ENCODE data around the genes B3GNT8 and CEACAM7.

DNA sequence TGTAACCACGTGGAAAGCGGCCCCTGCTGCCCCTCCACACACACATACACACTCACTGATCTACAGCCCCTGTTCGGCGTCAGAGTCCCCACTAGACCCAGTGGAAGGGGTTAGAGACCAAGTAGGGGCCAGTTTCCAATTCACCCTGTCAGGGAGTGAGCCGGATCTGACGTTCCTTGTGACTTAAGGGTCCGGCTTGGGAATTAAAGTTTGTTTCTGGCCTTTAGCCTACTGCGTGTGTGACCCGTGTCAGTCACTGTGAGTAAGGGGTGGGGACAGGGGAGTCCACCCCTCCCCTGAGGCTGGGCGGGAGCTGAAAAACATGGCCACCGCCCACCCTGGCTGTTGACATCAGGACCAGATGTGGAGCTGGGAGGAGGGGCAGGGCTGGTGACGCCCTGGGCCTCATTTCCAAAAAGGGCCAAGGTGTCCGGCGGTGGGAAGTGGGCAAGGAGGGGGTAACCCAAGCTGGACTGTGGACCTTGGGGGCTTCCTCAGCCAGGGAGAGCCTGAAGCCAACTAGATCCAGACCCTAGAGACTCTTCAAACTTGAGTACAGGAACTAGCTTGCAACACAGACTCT lies 11.6 kb upstream of the AXL start:
- PRO-cap, 3 experiments, result no peak in any of the 3 experiments
- RAMPAGE, long total RNA, result no peak

DNA sequence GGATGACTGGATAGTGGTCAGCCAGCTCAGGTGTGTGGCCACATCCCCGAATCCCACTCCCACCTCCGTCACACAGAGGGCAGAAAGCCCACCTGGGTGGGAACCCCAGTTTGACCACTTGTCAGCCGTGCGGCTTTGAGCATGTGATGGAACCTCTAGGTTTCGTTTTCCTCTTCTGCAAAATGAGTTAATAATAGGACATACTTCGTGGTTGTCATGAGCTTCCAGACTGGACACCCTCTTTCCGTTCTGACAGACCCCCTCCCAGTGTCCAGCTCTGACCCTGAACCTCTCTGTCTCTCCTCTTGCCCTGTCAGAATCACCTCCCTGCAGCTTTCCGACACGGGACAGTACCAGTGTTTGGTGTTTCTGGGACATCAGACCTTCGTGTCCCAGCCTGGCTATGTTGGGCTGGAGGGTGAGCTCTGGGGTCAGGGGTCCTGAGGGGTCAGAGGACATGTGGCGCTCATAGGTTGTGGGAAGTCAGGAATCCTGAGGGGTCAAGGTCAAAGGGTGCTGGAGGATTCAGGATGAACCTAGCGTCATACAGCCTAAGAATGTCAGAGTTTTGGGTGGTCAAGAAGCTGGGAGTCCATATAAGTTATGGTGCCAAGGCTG lies 1.9 kb downstream of the AXL start:
- PRO-cap, 3 experiments, result no peak in any of the 3 experiments
- RAMPAGE, long total RNA, result no peak

- PRO-cap, 3 experiments, result no peak in any of the 3 experiments
- RAMPAGE, long total RNA, result no peak
Measured at GRCh38 chr19:41223430-41224051, 4.5 kb downstream of the AXL start.

GRCh38 chr19:41273393-41274160 lies 9.4 kb downstream of the HNRNPUL1 start:
- PRO-cap, 3 experiments, result no peak in any of the 3 experiments
- RAMPAGE, long total RNA, result no peak

- PRO-cap, 3 experiments, result no peak in any of the 3 experiments
- RAMPAGE, long total RNA, result no peak
Measured at GRCh38 chr19:41303423-41304471, 6.2 kb upstream of the CCDC97 start.

- PRO-cap, 3 experiments, result no peak in any of the 3 experiments
- RAMPAGE, long total RNA, result no peak
Measured at GRCh38 chr19:41324394-41324639, 14.3 kb downstream of the CCDC97 start.

DNA sequence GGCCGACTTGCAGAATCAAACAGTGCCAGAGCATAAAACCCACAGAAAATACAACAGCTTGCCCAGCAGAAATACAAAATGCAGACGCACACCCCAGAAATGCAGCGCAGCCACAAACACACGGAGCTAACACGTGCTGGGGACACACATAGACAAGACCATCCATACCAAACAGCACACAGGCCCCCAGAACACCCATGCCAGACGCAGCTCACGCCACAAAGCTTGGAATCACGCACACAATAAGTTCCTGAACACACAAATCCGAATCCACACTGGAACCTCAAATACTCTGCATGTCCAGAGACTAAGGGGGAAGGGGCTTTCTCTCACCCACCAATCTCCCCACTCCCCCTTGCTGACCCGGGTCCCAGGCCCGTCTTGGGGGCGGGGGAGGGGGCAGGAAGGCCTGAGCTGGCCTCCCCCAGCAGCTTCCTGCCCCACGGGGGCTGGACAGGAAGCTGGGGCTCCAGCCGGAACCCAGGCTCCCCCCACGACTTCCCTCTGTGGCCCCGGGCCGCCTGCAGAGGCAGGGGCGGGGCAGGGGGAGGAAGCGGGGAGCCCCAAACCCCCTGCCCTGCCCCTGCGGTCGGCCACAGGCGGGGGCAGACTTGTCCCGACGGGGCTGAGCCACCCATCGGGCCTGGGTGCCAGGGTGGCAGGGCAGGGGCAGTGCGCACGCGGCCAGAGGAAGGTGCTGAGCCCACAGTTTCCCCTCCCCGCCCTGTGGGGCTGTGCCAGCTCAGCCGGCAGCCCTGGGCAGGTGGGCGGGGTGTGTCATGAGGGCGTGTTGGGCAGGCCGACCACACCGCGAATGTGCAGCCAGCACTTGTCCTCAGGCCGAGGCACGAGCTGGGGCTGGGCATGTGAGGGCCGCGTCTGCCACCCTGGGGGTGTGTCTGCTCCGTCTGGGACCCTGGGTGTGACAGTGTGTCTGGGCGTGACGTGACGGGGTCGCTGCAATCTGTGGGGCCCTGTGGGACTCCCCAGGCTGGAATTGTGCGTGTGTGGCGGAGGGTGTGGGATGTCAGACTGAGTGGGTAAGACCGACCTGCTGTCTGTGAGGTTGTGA lies 17.5 kb downstream of the CCDC97 start:
- PRO-cap, 3 experiments, result no peak in any of the 3 experiments
- RAMPAGE, long total RNA, result no peak

- PRO-cap, 3 experiments, result no peak in any of the 3 experiments
- RAMPAGE, long total RNA, result no peak
Measured at GRCh38 chr19:41401431-41402042, 3.9 kb downstream of the BCKDHA start.

GRCh38 chr19:41427257-41427638 lies at the start of gene B3GNT8:
B3GNT8 (minus strand) TSS chr19:41427374.
- PRO-cap, 3 experiments, result peak in 3 of 3 experiments; most common plus-strand start chr19:41427564 (in 3); most common minus-strand start chr19:41427348 (in 1)
- RAMPAGE, long total RNA, result no peak

DNA sequence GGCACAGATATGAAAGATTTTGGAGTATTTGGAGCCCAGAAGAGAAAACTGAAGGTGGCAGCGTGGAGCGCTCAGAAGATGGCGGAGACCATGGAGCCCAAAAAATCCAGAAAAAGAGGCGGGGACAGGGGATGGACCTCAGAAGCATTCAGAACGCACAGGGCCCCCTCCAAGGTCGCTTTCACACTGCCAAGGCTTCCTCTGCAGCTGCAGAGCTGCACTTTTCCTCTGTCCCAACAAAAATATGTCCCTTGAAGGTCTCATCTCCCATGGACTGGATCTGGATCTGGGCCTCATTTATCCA lies 35.5 kb downstream of the ERICH4 start:
- PRO-cap, 3 experiments, result no peak in any of the 3 experiments
- RAMPAGE, long total RNA, result no peak

GRCh38 chr19:41521842-41522552 lies 54.0 kb upstream of the CEACAM21 start:
- PRO-cap, 3 experiments, result peak in 1 of 3 experiments; most common minus-strand start chr19:41522378 (in 1)
- RAMPAGE, long total RNA, result no peak

DNA sequence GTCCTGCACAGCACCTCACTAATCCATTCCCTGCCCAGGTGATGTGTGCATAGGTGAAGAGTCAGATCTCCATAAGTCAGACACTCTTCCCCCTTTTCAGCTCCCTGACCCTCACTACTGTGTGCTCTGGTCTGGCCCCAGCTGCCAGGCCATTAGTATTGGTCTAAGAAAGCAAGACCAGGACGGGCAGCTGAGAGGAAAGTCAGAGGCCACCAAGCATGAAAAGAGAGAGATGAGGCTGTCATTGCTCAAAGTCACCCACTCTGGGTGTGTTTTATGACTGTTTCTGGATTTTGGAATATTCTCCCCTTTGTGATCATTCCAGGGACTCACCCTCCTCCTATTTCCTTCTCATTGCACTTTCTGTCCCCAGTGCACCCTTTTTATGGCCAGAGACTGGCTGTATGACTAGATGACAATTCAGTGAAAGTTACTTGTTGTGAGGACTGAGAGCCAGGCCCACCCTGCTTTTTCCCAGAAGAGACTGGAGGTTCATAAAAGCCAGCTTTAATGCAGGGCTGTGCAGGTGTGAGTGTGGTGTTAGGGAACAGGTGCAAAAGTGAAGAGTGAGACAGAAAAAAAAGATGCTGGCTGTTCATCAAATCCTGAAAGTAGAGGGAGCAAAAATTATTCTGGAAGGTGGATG lies 17.4 kb downstream of the CEACAM7 start:
- PRO-cap, 3 experiments, result no peak in any of the 3 experiments
- RAMPAGE, long total RNA, result no peak

- PRO-cap, 3 experiments, result no peak in any of the 3 experiments
- RAMPAGE, long total RNA, result no peak
Measured at GRCh38 chr19:41687938-41688688, at the start of gene CEACAM7. CEACAM7 (minus strand) TSS chr19:41688270.

DNA sequence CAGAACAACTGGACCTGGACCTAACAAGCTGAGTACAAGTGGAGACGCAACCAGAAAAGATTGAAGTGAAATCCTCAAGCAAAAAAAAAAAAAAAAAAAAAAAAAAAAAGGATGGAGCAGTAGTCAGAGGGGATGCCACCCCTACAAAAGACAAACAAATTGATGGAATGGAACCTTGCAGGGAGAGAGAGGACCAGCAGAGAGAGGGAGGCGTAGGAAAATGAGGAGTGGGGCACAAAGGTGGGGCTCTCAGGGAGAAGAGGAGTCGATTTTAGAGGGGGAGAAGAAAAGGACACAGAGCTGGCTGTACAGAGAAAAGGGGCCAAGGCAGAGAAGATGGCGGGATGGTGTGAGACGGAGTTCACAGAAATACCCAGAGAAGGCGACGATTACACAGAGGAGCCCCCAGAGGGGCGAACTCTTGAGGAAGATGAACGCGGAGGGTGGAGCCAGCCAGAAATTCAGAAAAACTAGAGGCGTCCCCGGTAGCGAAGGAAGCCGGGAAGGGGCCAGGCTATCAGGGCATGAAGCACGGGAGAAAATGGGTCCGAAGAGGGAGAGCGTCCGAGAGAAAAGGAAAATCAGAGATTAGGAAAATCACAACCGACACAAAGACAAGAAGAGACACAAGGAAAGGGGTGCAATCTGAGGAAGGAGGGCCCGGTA lies 523 bp downstream of the LYPD4 start:
- PRO-cap, 3 experiments, result no peak in any of the 3 experiments
- RAMPAGE, long total RNA, result no peak

GRCh38 chr19:41860366-41860671 lies 264 bp downstream of the RPS19 start:
- PRO-cap, 3 experiments, result no peak in any of the 3 experiments
- RAMPAGE, long total RNA, result no peak

DNA sequence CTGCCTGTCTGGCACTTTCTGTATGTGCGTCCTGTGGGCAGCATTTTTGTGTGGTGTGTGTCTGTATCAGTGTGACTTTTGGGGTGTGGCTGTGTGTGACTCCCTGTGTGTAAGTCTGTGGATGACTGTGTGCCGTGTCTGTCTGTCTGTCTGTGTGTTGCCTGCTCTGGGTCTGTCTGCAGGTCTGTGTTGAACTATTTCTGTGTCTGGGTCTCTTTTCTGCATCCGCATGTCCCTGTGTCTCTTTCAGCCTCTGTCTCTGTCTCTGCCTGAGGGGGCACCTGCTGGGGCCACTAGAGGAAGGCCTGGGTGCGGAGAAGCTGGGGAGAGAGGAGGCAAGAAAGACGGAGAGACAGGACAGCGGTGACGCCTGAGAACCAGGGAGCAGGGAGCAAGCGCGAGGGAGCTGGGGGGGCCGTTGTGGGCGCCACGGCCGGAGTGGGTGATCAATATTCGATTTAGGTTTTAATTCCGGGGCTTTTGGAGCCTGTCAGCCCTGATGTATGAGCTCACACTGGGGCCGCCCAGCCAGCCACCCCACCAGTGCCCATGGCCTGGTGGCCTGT lies 8.5 kb upstream of the ERFL start:
- PRO-cap, 3 experiments, result no peak in any of the 3 experiments
- RAMPAGE, long total RNA, result no peak

DNA sequence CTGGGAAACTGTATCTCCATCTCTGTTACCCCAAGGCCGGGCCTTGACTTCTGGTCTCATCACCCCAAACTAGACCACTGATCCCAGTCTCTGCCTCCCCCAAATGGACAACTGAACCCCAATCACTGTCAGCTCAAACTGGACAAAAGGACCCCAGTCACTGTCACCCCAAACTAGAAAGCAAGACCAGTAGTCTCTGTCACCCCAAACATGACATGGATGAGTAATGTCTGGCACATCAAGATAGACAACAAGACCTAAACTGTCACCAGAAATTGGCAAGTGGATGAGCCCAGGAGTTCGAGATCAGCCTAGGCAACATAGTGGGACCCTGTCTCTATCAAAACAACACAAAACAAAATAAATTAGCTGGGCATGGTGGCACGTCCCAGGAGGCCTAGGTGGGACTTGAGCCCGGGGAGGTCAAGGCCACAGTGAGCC lies 12.1 kb downstream of the RABAC1 start:
- PRO-cap, 3 experiments, result no peak in any of the 3 experiments
- RAMPAGE, long total RNA, result no peak

- PRO-cap, 3 experiments, result peak in 1 of 3 experiments; most common plus-strand start chr19:41998740 (in 1); most common minus-strand start chr19:41998808 (in 1)
- RAMPAGE, long total RNA, result no peak
Measured at GRCh38 chr19:41998434-41998952, 4.5 kb upstream of the ATP1A3 start.

DNA sequence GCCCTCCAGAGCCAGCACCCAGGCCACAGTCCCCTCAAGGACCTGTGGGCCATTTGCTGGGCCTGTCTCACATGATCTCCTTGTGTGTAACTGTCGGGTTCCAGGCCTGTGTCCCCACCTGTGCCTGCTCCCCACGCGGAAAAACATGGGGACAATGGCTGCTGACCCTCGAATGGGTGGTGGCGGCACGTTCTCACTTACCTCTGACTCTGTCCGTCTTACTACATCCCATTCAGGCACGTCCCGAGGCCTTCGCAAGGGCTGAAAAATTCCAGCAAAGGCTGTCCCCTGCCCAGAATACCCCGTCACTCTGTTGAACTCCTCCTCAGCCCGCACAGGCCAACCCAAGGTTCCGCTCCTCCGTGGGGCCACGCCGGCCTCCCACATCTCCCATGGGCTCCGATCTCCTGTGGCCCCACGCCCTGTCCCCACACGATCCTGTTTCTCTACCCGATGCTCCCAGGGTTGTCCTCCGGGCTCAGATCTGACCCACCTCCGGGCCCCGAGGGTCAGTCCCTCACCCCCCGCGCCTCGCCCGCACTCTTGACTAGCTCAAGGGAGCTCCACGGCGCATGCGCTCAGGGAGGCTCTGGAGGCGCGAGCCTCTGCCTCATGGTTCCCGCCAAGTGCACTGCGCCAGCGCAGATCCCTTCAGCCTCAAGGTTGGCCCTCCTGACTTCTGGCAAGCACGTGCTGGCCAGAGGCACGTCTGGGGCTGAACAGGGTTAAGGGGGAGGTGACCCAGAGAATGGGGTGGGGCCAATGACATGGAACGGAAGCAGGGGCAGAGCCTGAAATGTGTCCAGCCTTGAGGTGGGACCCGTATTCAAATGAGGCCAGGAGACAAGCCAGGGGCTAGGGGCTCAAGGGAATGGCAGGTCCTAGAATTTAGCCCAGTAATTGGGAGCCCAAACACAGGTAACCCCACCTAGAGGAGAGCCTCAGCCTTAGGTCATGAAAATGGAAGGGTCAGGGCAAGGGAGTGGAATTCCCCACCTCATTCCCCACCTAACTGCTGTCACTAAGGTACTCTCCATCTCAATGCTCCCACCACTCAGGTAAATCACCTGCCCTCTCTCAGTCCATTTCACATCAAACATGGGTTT lies 20.9 kb downstream of the DEDD2 start:
- PRO-cap, 3 experiments, result no peak in any of the 3 experiments
- RAMPAGE, long total RNA, result no peak

DNA sequence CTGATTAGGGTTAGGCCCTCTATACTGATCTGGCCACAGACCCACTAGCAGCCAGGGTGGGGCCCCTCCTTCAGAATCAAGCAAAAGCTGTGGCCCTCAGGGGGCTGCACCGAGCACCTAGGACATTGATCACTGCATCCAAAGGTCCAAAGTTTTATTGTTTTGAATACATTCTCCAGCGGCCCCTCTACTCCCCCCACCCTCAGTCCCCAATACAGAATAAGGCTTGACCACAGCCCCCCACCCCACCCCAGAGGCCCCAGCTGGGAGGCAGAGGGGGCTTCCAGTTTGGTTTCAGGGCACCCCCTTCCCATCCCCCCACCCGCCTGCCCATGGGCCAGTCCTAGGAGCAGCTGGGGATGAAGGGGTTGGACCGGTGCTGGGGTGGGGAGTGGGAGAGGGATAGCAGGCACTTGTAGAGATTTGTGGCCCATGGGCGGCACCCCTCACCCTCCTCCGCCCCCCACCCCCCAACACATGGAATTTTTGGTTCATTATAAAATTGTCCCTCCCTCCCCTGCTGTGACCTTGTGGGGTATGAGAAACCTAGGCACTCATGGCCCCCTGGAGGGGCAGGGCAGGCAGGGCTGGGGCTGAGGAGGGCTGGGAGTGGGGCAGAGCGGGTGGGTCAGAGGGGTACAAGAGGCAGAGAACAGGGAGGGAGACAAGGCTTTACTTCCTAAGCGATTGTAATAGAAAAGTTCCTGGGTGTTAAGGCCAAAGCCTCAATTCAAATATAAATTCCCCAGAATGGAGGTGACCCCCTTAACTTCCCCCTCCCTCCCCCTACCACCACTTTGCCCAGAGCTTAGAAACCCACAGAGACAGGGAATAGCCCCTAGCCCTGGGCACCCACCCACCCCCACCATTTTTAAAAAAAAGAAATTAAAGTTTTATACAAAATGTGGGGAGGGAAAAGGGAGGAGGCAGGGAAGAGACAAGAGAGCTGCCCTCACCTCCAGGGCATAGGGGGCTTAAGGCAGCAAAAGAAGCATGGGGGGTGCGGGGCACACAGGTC lies 5.3 kb upstream of the GSK3A start:
- PRO-cap, 3 experiments, result no peak in any of the 3 experiments
- RAMPAGE, long total RNA, result no peak